ENCODE measurements around the genes NEXMIF, PGK1 and P2RY10.

DNA sequence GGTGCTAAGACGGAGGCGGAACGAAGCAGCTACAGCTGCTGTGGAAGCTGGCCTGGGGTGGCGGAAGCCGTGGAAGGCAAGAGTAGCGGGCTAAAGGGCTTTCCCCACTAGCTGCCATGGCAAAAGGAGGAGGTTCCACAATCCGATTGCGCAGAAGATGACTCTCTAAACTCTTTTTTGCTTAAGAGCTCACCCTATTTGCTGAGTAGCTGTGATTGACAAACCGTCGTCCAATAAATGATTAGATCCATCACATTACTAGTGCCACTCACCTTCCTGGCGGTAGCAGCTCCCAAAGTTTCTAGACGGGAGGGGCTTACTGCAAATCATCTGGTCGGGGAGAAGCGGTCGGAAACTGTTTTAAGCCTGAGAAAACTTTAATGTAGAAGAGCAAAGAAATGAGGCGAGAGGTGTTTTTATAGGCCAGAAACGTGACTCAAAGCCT lies 48.7 kb upstream of the PABPC1L2A start:
- PRO-cap: no peak

DNA sequence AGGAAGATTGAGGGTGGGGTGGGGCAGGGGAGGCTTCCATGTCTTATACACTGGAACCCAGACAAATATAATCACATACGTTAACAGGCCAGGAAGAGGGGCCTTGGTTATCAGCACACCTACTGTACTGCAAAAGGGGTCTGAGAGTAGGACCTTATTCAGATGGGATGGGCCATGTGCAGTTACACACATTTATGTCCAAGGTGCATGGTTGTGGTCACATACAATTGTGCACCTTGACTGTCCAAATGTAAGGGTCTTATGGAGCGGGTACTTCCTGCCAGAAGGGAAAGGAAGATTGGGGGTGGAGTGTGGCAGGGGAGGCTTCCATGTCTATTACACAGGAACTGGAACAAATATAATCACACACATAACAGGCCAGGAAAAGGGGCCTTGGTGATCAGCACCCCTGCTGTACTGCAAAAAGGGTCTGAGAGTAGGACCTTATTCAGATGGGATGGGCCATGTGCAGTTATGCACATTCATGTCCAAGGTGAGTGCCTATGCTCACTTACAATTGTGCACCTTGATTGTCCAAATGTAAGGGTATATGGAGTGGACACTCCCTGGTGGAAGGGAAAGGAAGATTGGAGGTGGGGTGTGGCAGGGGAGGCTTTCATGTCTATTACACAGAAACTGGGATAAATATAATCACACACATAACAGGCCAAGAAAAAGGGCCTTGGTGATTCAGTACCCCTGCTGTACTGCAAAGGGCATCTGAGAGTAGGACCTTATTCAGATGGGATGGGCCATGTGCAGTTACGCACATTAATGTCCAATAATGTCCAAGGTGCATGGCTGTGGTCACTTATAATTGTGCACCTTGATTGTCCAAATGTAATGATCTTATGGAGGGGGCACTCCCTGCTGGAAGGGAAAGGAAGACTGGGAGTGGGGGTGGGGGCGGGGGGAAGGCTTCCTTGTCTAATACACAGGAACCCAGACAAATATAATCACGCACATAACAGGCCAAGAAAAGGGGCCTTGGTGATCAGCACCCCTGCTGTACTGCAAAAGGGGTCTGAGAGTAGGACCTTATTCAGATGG lies 282.2 kb downstream of the CHIC1 start:
- PRO-cap: no peak

DNA sequence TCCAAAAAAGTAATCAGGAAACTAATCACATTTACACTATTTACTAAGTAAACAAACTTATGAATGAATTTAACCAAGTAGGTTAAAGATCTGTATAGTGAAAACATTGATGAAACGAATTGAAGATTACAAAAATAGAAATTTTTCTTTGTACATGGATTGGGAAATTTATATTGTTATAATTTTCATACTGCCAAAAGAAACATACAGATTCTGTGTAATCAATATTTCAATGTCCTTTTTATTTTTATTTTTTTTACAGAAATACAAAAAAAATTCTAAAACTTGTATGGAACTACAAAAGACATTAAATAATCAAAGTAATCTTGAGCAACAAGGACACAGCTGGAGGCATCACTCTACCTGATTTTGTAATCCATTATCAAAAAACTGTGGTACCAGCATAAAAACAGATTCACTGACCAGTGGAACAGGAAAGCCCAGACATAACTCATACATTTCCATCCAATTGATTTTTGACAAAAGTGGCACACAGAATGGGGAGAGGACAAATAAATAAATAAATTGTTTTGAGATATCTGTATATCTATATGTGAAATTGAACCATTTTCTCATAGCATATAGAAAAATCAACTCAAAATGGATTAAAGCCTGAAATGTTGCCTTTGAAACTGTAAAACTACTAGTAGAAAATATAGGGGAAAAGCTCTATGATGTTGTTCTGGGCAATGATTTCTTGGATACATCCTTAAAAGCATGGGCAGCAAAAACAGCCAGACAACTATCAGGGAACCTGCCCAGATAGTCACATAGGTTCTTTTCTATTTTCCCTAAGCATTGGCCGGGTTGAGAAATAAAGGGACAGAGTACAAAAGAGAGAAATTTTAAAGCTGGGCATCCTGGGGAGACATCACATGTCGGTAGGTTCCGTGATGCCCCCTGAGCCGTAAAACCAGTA lies 299.7 kb upstream of the ZCCHC13 start:
- PRO-cap: no peak

GRCh38 chrX:74209692-74210484 lies 94.1 kb upstream of the ZCCHC13 start:
- PRO-cap: no peak

- PRO-cap: no peak
These were observed 86.7 kb upstream of the ZCCHC13 start for GRCh38 chrX:74217150-74217770.

GRCh38 chrX:74290270-74290873 lies 13.6 kb upstream of the ZCCHC13 start:
- PRO-cap: no peak

DNA sequence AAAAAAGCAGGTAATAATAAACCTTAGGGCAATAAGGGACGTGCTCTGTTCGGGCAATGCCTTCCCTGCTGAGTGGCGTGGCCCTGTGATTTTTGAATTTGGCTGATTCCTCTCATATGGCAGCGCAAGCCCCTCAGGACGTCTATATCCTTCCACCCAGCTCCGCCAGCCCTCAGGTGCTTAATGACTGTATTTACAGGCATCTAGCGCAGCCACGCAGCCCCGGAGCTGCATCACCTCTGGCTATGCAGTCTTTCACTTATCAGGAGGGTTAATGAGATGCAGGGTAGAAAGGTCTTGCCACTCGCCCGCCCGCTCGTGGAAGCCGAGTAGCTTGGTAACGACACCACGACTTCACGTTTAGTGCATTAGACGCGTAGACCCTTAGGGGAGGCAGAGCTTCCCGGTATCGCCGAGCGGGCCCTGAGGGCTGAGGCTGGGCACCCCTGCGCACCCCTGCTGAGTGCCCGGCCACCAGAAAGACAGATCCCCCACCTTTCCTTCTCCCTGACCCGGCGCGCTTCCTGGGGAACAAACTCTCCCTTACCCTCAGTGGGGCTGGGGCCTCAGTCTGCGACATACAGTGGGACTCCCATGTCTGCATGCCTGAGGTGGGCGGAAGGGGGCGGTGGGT lies 1.4 kb upstream of the SLC16A2 start:
- PRO-cap: no peak

- PRO-cap: no peak
These were observed 691 bp downstream of the SLC16A2 start for GRCh38 chrX:74421803-74422564.

DNA sequence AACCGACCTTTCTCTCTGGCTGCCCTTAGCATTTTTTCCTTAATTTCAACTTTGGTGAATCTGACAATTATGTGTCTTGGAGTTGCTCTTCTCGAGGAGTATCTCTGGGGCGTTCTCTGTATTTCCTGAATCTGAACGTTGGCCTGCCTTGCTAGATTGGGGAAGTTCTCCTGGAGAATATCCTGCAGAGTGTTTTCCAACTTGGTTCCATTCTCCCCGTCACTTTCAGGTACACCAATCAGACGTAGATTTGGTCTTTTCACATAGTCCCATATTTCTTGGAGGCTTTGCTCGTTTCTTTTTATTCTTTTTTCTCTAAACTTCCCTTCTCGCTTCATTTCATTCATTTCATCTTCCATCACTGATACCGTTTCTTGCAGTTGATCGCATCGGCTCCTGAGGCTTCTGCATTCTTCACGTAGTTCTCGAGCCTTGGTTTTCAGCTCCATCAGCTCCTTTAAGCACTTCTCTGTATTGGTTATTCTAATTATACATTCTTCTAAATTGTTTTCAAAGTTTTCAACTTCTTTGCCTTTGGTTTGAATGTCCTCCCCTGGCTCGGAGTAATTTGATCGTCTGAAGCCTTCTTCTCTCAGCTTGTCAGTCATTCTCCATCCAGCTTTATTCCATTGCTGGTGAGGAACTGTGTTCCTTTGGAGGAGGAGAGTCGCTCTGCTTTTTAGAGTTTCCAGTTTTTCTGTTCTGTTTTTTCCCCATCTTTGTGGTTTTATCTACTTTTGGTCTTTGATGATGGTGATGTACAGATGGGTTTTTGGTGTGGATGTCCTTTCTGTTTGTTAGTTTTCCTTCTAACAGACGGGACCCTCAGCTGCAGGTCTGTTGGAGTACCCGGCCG lies 47.6 kb downstream of the NEXMIF start:
- PRO-cap: no peak

GRCh38 chrX:74925181-74926245 lies at the start of gene NEXMIF:
Gene NEXMIF, minus strand, starts transcription at chrX:74925452.
- PRO-cap: no peak

- PRO-cap: no peak
These were observed 97.8 kb upstream of the MAGEE1 start for GRCh38 chrX:76329686-76330122.

- PRO-cap: bidirectional peak, plus-strand start at chrX:78104255, minus-strand start at chrX:78103930
These were observed at the start of gene PGK1 for GRCh38 chrX:78104128-78104531. Gene PGK1, plus strand, starts transcription at chrX:78104248.

- PRO-cap: no peak
These were observed 11.7 kb downstream of the TAF9B start for GRCh38 chrX:78127626-78128367.

- PRO-cap: no peak
These were observed at the start of gene P2RY10 for GRCh38 chrX:78944965-78945509. Gene P2RY10, plus strand, starts transcription at chrX:78945391.

DNA sequence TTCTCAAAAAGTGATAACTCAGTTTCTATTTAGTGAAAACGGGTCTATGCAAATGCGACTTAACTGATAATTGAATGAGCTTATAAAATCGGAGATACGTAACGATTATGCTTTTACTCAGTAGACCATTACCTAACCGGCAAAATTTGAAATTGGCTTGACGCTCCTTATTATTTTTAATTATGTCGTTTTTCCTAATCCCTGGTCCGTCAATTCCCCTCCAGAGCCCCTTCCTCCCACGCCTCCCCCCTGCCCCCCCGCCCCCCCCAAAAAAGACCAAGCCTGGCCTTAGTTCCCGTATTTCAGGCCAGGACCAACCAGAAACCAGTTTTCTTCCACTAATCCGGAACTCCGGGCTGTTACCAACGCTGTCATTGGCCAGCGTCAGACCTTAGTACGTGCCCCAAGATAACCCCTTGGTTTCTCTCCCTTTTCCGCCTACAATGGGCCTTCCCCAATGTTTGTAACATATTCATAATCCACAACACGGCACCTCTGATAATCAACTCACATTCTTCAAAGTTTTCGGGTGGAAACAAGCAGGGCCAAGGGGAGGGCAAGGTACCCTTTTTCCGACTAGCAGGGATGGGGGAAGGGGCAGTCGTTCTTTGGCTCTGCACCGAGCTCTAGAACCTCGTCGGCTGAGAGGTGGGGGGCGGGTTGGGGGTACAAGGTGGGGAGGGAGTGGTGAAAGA lies 1.7 kb downstream of the BRWD3 start:
- PRO-cap: no peak

DNA sequence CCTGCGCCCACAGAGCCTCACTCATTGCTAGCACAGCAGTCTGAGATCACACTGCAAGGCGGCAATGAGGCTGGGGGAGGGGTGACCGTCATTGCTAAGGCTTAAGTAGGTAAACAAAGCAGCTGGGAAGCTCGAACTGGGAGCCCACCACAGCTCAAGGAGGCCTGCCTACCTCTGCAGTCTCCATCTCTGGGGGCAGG lies 738.6 kb downstream of the SH3BGRL start:
- PRO-cap: no peak

DNA sequence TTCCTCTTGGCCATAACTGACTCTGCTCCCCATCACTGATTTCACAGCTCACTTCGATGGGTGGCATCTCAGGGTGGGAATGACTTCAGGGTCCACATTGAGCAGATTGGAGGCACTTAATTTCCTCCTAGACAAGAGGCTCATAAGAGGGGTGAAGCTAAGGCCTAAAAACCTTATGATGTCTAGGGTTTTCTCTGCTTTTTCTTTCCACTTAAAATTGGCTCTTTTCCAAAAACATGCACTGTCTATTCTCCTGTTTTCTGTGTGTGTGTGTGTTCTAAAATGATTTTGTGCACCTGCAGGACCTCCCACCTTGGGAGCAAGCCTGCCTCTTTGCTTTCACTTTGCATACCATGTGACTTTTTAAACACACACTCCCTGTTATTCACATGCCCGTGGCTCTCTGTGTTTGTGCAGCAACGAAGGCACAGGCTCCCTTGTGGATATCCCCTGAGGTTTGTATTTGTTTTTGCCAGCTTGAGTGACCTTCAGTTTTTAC lies 885.6 kb downstream of the SH3BGRL start:
- PRO-cap: no peak

GRCh38 chrX:84740125-84740405 lies 237.8 kb upstream of the HDX start:
- PRO-cap: no peak

- PRO-cap: no peak
These were observed 44.8 kb downstream of the CHM start for GRCh38 chrX:86002585-86002874.

- PRO-cap: bidirectional peak, plus-strand start at chrX:90458415, minus-strand start at chrX:90458143
These were observed 536.7 kb downstream of the TGIF2LX start for GRCh38 chrX:90458327-90458935.

Measured in NALM6 (cell line).